Colonic mucosa (tissue), 1 donor: ENCODE measurements around the genes PRDX1 and PIK3R3.

- PRO-cap, result no peak
These were observed 10.7 kb downstream of the PRDX1 start for GRCh38 chr1:45510891-45511572.

DNA sequence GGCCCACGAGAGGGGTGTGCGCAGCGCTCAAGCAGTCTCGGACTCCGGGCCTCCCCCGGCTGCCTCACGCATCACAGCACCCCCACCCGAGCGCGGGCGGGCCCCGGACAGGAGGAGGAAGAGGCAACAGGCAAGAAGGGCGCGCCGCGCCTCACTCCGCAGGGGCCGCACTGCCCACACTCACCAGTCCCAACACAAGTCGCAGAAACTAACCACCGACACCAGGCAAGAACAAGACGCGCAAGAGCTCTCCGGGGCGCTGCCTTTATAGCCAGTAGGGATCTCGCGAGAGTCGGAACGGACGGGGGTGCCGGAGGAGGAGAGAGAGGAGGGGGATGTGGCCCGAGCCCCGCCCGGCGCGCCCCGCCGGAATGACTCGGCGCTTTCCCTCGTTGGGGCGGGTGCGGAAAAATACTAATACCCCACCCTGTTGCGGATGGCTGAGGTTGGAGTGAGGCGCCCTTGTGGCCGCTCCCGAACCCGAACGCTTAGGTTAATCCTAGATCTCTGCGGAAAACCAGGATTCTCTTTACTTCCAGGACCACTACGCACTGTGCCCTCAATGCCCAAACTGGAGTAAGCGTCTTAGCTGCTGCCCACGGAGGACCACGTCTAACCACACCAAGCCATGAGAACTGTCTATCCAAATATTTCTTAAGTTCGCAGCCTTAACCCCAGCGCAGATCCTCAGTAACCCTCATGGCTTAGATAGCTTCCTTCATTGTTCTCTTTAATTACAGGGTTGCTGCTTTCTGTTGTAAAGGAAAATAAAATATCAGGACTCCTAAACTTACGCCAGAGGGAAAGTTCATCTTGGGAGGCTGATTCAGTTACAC, at the start of gene PRDX1:
Gene PRDX1, minus strand, starts transcription at position 240 of the 836 bp plus-strand sequence.
- PRO-cap, result bidirectional peak, plus-strand start at position 430 of the sequence, minus-strand start at position 240 of the sequence

DNA sequence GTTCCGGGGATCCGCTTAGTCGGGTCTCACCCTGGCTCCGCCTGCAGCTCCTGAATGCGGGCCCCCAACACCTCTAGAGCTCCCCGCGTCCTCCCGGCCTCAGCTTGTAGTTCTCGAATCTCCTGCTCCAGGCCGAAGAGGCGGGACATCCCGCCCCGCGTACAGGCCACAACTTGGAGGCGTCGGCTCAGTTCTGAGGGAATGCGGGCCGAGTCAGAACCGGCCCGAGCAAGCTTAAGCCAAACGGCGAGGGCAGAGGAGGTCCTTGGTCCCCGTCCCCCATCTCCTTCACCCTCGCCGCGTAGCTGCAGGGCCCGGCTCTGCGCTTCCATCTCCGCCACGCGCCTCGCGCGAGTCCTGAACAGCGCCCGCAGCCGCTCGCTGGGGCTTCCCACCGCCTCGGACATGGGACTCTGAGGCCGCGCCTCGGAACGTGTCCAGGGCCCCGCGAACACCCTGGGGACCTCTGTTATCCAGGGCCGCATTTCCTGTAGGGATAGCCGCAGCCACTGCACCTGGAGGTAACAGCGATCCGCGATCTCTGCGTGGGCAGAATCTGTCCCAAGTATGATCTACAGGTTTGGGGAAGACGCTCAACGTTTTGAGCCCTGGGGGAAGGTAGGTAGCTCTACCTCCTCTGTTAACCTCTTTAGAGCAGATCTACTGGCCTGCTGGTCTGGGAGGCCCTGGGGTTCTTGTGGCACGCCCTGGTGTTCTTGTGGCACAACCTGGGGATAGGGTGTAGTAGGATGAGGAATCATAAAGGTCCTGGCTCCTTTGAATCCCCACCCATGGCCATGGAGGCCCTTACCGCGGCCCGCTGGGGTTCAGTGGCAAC, 710 bp downstream of the CCDC17 start:
- PRO-cap, result unidirectional peak, minus-strand start at position 402 of the sequence

DNA sequence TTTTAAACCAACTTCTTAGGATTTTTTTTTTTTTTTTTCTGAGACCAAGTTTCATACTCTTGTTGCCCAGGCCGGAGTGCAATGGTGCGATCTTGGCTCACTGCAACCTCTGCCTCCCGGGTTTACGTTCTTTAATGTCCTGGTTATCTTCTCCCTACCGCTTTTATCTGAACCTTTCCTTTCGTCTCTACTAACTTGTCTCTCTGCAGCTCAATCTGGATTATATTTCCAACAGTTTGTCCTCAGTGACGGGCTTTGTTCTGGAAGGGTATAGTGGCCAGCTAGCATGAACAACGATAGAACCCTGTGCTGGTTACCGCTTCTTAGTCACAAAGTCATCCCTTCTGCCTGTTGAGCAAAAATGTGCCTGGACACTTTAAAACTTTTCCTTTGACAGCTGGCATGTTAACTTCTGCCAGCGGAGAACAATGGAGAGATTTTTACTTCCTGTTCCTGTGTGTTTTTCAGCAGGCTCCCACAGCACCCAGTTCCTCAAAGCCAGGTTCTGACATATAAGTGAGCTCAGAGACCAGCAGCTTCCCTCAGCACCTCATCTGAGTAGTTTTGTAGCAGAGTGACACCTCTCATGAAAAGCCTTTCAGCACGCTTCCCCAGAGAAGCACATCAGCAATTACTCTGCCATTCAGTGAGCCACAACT, 23.4 kb upstream of the CCDC17 start:
- PRO-cap, result no peak

DNA sequence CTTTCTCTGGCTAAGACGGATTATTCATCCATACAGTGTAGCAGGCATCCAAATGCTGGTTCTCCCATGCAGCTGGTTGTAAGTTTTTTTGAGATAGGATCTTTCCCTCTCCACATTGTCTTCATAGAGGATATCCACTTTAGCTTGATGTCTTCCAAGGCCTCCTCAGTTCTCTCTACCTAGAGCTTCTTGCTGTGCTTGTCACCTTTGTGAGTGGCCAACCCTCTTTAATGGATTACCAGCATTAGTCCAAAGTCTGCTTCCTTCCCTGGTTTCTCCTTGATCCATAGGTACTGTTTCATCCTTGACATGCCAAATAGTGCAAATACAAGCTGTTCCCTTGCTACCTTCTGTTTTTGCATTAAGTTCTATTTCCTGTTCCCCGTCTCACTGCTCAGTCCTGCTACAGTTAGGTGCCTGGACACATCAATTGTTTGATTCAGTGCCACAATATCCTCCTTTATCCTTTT, 19.2 kb downstream of the MAST2 start:
- PRO-cap, result no peak

DNA sequence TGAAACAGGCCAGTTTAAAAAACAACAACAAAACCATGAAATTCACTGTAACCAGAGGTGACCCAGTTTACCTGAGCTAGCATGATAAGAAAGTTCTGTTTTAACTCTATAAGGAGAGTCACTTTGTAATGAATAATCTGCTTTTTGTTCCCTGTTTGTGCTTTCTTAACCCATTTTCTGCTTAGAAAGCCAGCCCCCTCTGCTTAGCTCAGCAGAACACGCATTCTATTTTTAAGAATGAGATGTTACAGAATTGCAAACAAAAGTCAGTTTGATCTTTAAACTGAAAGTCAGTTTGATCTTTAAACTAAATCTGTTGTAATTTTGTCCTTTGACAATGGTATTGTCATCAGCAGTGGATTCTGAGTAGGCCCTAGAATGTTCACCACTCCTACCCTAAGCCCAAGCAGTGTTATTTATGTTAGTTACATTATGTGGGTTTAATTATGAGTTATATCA, 68.0 kb downstream of the MAST2 start:
- PRO-cap, result no peak

- PRO-cap, result bidirectional peak, plus-strand start at chr1:45913592, minus-strand start at chr1:45913515
These were observed 109.9 kb downstream of the MAST2 start for GRCh38 chr1:45912954-45914118.

DNA sequence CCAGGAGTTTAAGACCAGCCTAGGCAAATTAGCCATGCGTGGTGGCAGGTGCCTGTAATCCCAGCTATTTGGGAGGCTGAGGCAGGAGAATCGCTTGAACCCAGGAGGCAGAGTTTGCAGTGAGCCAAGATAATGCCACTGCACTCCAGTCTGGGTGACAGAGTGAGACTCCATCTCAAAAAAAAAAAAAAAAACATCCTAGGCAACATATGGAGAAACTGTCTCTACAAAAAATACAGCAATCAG, 38.8 kb downstream of the PIK3R3 start:
- PRO-cap, result no peak

DNA sequence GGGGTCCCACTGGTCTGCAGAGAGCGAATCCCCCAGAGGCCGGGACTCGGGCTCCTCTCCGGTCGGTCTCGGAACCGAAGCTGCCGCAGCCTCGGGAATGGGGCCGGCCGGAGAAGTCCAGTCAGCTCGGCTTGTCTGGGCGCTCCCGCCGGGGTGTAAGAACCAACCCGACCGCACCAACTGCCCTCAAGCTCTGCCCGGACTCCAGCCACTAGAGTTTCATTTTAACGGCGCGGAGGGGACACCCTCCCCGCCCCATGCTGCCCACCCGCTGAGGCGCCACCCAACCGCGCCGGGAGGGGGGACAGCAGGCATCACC, at the start of gene PIK3R3:
Gene PIK3R3, minus strand, starts transcription at position 199 of the 319 bp plus-strand sequence.
- PRO-cap, result unidirectional peak, minus-strand start at position 195 of the sequence

- PRO-cap, result no peak
These were observed 7.7 kb upstream of the TSPAN1 start for GRCh38 chr1:46166932-46167865.

DNA sequence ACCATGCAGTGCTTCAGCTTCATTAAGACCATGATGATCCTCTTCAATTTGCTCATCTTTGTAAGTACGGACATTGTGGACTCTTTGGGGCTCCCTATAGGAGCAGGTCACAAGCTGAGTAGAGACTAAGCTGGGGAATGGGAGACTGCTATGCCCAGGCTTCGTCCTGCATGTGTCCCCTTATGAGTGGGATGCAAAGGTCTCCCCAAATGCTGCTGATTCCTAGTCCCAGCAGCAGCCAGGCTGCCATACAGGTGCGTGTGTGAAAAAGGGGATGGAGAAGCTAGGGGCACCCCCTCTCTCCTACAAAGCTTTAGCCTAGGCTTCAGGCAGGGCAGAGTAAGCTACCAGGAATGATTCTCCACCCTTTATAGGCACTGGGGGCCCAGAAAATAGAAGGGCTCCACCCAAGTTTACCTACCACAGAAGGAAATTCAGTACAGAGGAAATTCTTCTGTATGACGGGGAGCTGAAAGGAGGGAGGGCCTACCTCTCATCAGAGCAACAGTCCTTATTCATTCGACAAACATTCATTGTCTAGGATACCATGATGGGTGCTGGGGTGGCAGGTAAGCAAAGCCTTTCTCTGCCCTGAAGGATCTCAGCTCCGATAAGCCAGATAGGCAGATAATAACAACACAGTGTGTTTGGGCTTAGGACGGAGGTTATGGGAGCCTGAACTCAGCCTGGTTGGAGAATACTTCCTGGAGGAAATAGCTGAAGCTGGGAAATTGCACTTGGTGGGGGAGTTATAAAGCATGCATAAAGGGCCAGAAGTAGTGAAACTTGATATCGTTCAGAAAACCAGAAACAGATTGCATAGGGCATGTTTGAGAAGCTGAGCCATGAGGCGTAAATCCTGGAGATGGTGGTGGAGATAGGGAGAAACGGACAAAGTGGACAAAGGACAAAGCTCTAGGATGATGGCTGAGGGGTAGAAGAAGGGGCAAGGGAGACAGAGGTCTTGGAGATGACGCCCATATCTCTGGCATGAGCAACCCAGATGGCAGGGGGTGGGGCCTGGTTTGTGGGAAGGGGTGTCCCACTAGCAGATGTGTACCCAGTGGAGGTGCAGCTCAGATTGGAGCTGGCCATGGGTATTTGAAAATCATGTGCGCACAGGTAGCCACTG, 5.2 kb upstream of the P3R3URF start:
- PRO-cap, result bidirectional peak, plus-strand start at position 540 of the sequence, minus-strand start at position 341 of the sequence; unidirectional peak, plus-strand start at position 1,051 of the sequence

GRCh38 chr1:46187278-46188004, 10.8 kb downstream of the POMGNT1 start:
- PRO-cap, result bidirectional peak, plus-strand start at chr1:46187797, minus-strand start at chr1:46187656

DNA sequence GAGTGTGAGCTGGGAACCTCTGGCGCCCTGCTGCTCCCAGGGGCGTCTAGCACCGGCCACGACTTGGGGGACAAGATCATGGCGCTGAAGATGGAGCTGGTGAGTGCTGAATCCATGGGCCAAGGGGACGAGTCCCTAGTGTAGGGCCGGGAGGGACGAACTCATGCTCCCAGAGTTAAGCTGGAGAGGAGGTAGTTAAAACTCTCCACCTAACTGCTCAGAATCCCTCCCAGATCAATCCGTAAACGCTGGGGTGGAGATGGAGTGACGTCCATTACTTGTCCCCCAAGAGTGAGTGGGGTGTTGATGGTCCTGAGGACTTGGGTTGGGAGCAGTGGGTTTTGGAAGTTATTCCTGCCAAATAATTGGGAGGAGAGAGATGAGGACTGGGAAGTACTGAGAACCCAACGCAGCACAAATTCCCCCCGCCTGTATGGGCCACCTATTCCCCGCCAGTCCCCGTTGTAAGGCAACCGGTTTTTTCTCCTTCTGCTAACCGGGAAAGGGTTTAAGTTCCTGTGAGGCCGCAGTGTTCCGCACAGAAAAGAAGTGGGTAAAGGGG, 473 bp downstream of the LURAP1 start:
- PRO-cap, result no peak

GRCh38 chr1:46204088-46204965, 1.2 kb downstream of the LURAP1 start:
- PRO-cap, result no peak

DNA sequence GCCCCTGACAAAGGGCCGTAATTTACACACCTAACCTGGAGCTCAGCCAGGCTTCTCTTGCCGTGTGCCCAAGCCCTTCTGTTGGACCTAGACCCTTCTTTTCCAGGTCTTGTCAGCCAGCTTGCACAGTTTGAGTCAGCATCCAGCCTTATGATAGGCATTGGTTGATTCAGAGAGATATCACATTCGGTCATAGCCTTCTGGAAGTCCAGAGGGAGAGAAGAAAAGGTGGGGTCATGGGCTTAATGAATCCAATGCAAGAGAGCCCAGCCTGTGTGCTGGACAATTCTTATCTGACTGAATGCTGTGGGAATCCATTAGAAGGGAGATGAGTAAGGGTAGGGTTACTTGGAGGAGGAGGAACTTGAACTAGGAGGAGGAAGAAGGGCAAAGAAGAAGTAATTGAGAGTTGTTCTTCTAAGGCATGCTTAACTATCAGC, 8.9 kb downstream of the NSUN4 start:
- PRO-cap, result no peak

DNA sequence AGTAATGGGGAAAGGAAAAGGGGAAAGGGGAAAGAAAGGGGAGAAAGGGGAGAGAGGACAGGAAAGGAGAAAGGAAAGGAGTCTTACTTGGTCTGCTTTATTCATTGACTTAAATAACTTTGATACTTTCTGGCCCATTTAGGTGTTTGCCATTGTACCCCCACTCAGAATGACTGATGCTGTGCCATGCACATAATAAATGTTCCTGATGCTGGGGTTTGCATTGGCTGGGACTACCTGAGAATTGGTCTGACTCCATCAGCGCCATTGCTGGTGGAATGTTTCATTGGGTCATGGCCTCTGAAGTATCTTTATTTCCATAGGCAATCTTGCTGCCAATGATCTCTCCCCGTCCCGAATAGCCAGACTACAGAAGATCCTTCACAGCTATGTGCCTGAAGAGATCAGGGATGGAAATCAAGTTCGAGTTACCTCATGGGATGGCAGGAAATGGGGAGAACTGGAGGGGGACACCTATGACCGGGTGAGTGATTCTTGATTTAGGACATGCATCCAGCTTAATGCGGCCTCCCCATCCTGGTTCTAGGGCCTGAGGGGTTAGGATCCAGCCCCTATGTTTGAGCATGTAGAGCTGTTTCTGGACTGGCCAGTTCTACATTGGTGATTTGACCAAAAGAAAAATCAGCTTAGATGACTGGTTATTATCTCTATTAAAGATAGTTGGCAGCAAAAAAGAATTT, 12.1 kb downstream of the NSUN4 start:
- PRO-cap, result no peak

DNA sequence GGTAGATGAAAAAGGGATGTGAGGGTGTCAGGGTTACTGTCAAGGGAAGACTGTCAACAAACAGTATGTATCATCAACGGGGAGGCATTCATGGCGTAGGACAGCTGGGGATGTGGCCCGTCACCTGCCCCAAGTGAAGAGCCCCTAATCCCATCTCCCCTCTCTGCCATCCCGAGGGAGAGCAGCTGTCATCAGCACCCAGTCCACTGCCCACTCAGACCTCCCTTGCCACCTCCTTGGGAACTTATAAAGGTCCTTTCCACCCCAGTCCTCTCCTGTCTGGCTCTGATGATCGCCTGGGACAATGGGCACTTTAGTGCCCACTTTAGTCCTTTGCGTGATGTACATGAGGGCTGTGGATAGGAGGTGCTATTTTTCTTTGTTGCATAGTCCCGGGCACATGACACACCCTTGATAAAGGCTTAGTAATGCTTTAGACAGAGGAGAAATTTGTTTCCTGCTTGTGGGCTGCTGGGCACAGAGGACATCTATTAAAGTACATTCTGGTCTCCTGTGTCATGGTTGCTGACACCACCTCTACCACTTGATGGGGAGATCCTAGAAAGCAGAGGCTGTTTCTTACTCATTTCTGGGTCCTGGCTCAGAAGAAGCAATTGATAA, 5.3 kb upstream of the KNCN start:
- PRO-cap, result no peak

DNA sequence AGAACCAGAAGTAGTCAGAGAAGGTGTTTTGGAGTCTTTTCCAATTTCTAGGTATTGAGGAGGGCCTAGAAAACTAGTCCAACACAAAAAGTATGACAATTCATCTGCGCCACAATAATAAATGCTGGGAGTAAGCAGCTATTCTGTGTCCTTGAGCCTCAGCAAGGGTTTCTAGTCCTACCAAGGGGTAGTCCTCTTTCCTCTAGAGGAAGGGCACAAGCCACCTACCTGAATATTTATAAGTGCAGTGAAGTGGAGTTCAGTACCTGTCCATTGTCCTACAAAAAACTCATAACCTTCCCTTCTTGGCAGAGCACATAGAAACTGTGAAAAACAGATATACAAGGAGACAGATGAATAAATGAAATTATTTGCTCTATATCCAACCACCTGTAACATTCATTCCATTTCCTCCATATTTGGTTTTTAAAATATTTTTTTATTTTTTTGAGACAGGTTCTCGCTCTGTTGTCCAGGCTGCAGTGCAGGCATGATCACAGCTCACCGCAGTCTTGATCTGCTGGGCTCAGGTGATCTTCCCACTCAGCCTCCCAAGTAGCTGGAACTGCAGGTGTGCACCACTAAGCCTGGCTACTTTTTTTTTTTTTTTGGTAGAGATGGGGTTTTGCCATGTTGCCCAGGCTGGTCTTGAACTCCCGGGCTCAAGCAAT, 23.1 kb downstream of the ATPAF1 start:
- PRO-cap, result no peak

GRCh38 chr1:46664869-46665410, 3.2 kb downstream of the ATPAF1 start:
- PRO-cap, result no peak

DNA sequence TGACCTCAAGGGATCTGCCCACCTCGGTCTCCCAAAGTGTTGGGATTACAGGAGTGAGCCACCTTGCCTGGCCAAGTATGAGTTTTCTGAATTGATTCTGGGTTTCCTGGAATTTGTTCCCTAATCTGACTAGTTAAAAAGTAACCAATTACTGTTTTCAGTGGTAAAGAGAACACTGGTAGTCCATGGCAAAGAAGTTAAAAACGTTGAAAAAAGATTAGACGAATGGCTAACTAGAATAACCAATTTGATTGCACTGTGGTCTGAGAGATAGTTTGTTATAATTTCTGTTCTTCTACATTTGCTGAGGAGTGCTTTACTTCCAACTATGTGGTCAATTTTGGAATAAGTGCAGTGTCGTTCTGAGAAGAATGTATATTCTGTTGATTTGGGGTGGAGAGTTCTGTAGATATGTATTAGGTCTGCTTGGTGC, 21.1 kb upstream of the CYP4A11 start:
- PRO-cap, result no peak